Epithelial cell of alveolus of lung (primary cell): ENCODE measurements around a stretch of chr20.

DNA sequence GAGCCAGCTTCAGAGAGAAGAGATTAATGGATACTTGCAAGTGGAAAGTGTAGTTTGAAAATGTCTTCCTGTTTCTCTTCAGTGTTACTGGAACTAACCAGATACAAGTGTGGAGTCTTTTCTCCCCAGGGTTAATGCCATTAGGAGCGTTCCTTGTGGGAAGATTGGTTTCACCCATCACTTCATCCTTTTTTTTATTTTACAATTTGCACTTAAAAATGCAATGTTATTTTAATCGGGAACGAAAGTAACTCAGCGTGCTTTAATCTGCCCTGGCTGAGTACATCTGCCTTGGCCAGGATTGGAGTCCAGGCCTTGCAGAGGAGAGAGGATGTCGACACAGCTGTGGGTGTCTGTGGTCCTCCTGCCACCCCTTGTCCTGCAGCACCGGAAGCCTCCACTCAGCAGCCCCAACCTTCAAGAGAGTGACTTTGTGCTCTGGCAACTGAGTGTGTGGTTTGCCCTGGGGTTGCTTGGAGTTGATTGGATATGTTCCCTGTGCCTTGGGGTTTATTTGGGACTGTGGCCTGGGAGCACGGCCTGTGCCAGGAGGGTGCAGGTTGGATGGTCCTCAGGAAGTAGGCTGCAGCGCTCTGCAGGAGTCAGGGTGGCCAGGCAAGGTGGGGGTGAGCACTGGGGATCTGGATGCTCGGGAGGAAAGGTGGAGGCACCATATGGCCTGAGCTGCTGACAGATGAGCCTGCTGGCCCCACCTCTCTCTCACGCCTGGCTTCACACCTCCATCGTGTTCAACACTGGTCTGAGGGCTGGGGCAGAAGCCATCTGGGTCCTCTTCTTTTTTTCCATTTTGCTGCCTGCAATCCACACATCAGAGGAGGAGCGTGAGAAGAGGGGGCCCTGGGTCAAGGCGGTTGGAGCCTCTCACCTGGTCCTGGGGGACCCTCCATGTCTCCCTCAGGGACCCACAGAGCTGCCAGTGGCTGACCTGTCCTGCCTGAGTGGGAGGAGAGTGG is 4.3 kb downstream of the MYT1 start:
- RAMPAGE, long total RNA, result no peak
- RRBS, result no CpG with 5 or more reads among the region's 13 CpGs